ENCODE measurements around a stretch of chr3.

DNA sequence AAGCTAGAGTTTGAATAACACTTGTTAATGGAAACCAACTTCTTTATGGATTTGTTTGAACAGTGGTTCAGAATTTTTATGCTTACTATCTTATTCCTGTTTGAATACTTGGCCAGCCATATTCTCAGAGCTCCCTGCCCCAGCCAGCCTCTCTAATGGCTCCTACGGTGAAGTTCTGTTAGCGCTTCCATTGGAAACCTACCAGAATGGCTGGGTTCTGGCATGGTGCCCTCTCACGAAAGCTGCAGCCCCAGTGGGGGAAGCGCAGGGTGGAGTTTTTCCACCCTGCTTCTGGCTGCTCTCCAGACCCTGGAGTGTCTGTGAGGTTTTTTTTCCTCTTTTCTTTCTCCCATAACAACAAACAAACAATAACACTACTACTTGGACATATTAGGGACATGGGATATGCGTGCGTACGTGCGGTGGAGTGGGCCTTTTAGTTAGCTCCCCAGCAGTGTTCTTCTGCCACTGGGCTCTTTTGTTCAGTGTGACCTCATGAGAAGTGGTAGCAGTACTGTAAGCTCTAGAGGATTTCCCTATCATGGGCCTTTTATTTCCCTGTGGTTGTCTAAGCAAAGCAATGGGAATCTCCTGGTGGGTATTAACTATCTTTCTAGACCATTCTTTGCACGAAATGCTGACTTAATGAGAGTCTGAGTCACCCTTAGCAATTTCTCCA is 161.8 kb downstream of the FNDC3B start:
- PRO-cap = no peak

DNA sequence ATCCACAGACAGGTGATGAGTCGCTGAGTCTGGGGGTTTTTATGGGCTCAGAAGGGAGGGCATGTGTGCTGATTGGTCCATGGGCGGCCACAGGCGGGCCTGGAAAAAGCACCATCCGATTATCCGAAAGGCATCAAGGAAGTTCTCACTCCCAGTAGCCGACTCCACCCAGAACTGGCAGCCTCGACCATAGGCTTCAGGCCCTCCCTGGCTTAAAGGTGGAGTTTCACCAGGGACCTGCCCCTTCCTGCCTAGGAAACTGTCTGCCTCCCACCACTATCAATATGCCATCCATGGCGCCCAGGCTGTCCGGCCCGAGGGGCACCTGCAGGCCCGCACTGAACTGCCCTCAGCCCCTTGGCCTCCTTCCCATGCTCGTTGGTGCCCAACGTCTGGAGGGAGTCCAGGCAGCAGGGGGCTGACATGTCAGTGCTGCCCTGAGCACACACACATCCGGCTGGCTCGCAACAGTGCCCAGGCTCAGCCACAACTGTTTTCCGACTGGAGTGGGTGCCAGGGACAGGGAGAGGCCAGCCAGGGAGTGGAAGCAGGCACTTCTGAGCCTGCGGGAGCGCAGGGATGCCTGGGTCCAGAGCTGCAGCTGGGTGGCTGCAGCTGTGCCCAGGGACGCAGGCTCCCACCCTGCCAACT is 170.2 kb downstream of the FNDC3B start:
- PRO-cap = no peak

DNA sequence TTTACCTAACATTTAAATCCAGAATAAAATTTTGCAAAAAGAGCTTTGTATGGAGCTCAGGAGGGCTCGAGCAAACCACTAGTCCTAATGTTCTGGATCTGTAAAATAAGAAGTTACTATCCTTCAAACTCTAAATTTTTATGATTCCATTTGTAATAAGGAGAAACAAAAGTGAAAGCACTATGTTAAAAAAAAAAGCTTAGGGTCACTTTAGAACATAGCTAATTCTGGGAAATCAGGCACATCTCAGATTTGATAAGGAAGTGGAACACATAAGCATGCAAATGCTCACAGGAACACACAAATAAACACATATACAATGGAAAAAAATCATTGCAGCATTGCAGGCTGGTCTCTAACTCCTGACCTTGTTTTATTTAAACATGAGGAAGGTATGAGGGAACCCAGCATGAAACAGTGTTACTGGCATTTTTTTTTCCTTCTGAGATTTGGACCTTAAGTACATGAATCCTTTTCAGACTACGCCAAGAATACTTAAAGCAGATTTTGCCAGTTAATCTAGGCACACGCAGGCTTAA is 63.2 kb upstream of the TNFSF10 start:
- PRO-cap = unidirectional peak, plus-strand start at position 380 of the sequence

DNA sequence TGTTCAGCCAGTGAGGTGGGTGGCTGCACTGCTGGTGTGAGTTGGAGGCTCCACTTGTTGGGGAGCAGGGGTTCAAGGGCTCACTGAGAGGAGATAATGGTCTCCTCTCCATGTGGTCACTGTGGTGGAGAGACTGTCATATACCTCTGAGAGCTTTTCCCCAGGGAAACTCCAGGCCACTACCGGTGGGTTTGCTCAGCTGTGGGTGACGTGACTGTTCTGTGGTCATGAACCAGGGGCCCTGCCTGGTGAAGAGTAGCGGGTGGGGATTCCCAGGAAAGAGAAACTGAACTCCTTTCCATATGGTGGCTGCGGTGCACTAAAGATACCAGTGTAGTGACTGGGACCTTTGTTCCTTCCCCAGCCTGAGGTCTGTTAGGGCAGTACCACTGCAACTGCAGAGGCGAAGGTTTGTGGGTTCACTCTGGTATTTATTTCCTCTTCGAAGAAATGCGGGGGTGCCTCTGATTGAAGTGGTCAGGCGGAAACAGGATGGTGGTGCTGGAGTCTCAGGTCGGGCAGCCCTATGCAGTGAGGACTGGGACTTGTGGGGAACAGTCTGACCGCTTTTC is 69.0 kb upstream of the TNFSF10 start:
- PRO-cap = no peak

- PRO-cap = no peak
Measured at GRCh38 chr3:172666672-172667085, 44.2 kb downstream of the NCEH1 start.

GRCh38 chr3:172701724-172702594 is 8.9 kb downstream of the NCEH1 start:
- PRO-cap = no peak

DNA sequence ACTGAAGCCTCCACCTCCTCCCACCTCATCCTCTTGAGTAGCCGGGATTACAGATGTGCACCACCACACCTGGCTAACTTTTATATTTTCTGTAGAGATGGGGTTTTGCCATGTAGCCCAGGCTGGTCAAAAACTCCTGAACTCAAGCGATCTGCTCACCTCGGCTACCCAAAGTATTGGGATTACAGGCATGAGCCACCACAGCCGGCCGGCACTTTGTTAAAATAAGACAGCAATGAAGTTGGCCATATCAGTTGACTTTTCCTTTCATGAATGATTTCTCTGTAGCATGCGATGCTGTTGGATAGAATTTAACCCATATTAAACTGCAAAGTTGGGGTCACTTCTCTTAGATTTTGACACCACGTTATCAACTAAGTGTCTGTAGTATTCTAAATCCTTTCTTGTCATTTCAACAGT is 38.8 kb downstream of the ECT2 start:
- PRO-cap = no peak

DNA sequence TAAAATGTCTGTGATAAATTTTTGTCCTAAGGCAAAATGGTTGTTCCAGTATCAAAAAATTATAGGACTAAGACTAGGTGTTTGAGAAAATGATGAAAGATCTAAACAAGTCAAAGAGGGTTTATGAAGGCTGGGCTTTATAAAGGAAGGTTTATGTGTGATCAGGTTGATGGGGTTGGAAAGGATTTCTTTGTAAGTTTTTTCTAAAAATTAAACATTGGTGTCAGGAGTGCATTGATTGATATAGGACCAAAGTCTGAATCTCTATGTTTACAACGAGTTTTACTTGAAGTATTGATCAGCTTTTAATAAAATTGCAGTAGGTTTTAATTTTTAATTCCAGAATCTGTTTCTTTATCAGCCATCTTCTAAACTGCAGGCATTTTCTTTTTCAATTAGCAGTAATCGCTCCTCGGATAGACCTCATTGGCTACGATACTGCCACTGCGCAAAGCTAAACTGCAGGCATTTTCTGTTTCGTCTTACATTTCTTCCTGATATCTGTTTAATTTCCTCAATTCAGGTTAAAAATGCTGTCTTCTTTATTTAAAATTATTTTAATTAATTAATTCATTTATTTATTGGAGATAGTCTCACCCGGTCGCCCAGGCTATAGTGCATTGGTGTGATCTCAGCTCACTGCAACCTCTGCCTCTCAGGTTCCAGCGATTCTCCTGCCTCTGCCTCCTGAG is 45.7 kb downstream of the ECT2 start:
- PRO-cap = no peak

GRCh38 chr3:173006979-173007475 is 134.0 kb downstream of the SPATA16 start:
- PRO-cap = no peak

- PRO-cap = bidirectional peak, plus-strand start at chr3:173395675, minus-strand start at chr3:173395572
Measured at GRCh38 chr3:173394891-173395739, 2.4 kb upstream of the NLGN1 start.

DNA sequence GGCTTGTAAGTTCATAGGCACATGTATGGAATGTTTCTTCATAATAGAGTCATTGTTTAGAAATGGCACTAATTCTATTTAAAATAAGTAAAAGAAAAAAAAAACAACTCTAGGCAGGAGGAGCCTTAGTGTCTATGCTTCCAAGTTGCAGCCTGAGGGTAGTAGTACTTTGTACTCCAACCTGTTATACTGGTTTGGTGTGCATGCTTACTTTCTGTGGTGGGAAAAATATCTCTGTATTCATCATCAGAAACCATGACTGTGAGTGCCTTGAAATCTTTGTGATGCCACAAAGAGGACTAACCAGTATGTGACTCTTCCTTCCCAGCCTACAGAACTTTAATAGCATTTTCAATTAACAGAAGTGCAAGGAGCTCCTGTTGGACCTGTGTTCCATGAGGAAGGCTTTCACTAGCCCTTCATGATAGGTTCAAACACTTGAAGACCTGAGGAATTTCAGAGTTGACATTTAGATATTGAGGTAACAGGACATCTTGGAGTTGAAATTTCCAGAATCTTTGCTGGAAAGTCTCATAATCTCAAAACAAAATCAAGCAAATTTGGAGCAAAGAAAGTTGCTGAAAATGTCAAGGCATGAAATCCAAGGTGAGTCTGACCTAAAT is 4.5 kb downstream of the NAALADL2 start:
- PRO-cap = no peak

- PRO-cap = unidirectional peak, plus-strand start at chr3:176170715
Measured at GRCh38 chr3:176170620-176170960, 1026.7 kb downstream of the TBL1XR1 start.

GRCh38 chr3:176326618-176327488 is 870.4 kb downstream of the TBL1XR1 start:
- PRO-cap = no peak

DNA sequence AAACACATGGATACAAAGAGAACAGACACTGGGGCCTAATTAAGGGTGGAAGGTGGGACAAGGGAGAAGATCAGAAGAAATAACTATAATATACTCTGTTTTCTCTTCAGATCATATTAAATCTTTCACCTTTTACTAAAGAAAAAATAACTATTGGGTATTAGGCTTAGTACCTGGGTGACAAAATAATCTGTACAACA is 313.6 kb downstream of the TBL1XR1 start:
- PRO-cap = no peak

- PRO-cap = no peak
Measured at GRCh38 chr3:177015156-177016122, 181.8 kb downstream of the TBL1XR1 start.

GRCh38 chr3:177063786-177064904 is 133.1 kb downstream of the TBL1XR1 start:
- PRO-cap = no peak

- PRO-cap = no peak
Measured at GRCh38 chr3:177109527-177110392, 87.5 kb downstream of the TBL1XR1 start.

GRCh38 chr3:177359393-177360287 is 162.4 kb upstream of the TBL1XR1 start:
- PRO-cap = bidirectional peak, plus-strand start at chr3:177360136, minus-strand start at chr3:177359971

DNA sequence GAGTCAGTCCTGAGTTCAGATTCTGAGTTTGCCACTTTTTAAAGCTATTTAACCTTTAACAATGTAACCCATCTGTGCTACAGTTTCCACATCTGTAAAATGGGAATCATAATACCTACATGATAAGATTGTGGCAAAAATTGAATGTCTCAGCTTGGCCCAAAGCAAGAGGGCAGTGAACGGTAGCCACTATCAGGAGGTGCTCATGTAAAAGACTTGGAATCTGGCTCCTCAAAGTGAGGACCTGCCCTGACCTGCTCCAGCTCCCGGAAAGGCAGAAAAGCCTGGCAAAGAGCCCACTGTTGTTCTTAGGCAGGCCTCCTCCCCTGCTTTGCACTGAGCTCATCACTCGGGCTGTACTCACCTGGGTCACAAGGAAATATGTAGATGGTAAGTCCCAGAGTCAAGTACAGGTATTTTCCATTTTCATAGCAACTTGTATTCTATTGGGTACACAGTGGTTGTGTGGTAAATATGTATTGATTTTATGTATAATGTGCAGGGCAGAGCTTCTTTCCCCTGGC is 250.7 kb upstream of the TBL1XR1 start:
- PRO-cap = no peak

- PRO-cap = no peak
Measured at GRCh38 chr3:177483572-177484015, 286.3 kb upstream of the TBL1XR1 start.